Tongue (tissue), 2 donors: ENCODE results near the gene WDR4.

GRCh38 chr21:42509117-42509778 is 4.4 kb upstream of the SLC37A1 start:
- RAMPAGE, long total RNA, result no peak

DNA sequence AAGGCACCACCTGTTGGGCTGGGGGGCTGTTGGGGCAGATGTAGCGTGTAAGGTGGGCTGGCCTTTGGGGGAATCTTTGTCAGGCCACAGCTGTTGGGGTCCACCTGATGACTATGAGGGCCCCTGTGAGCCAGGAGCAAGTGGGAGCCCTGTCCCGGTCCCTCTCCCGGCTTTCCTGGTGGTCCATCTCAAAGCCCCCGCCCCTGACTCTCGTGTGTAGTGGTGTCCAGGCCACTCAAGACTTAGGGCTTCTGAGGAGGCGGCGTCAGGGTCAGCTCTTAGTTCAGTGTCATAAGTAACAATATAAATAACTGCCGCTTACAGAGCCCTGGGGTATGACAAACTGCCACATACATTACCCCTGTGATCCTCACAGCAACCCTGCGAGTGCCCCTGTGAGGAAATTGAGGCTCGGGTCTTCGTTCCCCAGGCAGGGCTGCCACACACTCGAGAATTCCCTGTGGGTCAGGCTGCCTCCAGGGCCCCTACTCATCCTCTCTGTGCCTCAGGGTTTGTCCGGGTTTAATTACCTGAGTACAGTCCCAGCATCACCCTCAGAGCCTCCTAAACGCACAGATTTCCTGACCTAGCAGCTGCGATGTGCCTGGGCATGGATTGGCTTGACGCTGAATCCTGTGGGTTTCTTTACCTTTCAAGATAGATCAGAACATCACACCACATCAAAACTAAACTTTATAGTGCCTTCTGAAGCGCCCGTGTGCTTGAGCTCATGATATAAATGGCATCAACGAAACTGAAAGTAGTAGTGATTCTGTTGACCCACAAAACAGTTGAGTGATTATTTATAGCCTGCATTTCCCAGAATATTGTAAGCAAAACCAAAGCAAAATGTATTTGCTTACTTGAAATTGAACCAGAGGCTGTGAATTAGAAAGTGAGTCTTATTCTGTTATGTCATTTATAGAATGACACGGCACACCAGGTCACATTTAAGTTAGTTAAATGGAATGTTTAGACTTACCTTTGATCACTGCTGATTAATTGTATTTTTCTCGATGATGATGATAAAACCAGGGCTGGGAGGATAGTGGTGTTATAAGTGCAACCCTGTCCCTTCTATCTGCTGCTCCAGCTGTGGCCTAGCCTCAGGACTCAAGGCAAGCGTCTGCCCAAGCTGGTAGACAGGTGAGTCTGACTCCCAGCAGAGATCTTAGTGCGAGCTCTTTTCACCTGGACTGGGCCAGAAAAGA is 14.0 kb downstream of the SLC37A1 start:
- RAMPAGE, long total RNA, result no peak

- RAMPAGE, long total RNA, result no peak
These were observed 25.6 kb downstream of the SLC37A1 start for GRCh38 chr21:42539108-42539852.

DNA sequence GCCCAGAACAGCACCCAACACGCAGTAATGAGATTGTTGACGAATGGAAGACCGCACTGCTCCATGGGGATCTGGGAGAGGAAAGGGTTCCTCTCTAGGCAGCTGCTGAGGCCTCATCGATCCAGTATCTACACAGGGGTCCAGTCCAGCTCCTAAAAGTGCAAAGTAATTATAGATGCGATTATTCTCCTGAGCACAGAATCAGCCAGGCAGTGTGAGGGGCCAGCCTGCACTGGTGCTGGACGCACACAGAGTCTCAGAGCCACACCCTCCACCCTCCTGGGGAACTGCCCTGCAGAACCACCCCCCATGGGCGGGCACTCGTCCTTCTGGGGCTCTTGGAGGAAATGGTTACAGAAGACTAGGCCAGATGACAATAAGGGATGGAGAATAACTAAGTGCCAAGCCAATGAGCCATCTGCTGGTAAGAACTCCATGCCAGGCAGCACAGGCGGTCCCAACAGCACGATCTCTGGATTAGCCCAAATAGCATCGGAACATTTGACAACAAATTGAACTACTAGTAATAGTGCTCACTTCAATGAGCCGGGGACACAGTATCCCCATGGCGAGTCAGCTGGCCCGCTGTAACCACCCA is 1.6 kb upstream of the PDE9A start:
- RAMPAGE, long total RNA, result no peak

DNA sequence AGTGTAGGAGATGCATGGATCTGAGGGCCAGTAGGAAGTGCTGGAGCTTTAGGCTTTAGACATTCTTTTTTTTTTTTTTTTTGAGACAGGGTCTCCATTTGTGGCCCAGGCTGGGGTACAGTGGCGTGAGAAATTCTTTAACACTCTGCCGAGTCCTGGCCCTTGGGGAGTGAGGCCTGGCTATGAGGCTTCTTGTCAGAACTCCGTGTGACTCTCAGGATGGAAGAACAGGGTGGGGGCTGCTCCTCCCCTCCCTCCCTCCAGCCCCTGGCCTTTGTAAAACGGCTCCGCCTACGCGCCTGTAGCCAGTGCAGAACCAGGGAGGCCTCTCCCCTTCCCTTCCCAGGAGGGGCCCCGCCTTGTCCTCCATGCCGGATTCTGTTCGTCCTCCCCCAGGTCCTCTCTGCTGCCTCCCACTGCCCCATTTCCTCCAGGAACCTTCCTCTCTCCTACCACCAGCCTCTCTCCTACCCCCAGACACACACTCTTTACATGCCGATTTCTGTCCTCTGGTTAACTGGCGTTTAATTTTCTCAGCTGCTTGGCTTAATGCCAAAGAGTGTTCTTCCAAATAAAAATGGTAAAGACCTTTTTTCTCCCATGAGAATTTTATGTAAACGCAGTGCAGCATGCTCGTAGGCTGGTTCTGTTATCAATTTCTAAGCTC is 21.0 kb downstream of the PDE9A start:
- RAMPAGE, long total RNA, result no peak

- RAMPAGE, long total RNA, result no peak
These were observed 84.5 kb downstream of the PDE9A start for GRCh38 chr21:42737723-42738521.

DNA sequence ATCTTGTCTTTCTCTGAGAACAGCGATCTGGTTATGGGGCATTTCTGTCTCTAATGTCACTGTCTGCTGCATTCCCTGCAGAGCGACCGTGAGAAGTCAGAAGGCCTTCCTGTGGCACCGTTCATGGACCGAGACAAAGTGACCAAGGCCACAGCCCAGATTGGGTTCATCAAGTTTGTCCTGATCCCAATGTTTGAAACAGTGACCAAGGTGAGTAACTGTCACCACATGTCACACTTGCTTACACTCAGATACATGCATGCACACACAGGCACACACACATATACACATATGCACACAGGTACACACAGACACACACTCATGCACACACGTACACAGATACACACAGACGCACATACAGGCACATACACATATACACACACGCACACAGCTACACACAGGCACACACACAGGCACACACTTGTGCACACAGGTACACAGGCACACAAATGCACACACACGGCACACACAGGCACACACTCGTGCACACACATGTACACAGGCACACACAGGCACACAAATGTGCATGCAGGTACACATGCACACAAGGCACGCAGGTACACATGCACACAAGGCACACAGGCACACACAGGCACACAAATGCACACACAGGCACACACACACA is 110.3 kb downstream of the WDR4 start:
- RAMPAGE, long total RNA, result no peak

- RAMPAGE, long total RNA, result no peak
These were observed 38.6 kb downstream of the WDR4 start for GRCh38 chr21:42840323-42841550.

DNA sequence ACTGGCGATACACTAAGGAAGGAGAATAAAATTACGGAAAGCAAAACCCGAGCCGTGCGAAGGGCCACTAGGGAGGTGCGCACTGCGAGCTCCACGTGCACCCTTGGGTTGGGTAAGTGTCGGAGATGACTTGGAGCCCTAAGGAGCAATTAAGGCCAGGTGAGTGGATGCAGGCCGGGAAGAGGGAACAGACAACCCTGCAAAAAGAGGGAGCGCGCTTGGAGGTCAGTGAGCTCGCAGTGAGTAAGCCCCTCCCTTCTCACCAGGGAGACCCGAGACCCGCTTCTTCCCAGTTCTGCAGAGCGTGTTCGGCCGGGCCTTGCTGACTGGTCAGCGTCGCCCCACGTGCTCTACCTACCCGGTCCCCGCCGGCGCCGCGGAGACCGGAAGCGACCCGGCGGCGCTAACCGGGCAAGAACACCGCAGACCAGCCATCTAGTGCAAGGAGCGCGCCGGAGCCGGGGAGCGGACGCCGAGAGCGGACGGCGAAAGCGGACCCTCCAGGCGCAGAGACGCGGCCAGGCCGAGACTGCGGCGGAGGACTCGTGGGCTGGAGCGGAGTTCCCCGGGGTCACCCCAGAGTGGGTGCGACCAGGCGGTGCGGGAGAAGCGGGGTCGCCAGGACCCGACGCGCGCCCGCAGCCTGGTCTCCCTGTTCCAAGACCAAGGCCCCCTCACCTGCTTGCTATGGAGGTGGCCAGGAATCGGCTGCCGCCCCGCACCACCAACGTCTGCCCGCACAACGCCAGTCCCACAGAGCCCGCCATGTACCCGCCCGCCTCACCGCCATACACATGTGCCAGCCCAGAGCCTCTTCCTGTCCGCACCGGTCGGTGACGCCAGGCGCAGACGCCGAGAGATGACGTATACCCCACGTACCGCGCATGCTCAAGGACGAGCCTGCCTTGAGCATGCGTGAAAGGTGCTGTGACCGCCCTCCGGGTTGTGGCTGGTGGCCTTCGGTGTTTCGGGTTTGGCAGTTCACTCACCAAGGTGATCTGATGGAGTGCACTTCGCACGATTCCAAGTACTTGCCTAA is at the start of gene WDR4:
TSS of gene WDR4 (minus strand) at position 811 of the 1,039 bp plus-strand sequence.
- RAMPAGE, long total RNA, result no peak

GRCh38 chr21:42892312-42892634 is 836 bp upstream of the NDUFV3 start:
- RAMPAGE, long total RNA, result no peak

DNA sequence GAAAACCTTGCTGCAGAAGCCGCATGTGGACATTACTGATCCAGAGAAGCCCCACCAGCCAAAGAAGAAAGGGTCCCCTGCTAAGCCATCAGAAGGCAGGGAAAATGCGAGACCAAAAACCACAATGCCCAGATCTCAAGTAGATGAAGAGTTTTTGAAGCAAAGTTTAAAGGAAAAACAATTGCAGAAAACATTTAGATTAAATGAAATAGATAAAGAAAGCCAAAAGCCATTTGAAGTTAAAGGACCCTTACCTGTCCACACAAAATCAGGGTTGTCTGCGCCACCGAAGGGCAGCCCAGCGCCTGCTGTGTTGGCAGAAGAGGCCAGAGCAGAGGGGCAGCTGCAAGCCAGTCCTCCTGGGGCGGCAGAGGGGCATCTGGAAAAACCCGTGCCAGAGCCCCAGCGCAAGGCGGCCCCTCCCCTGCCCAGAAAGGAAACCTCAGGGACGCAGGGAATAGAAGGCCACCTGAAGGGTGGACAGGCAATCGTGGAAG is 10.6 kb downstream of the NDUFV3 start:
- RAMPAGE, long total RNA, result no peak

- RAMPAGE, long total RNA, result no peak
These were observed 18.7 kb upstream of the PKNOX1 start for GRCh38 chr21:42955688-42956127.

- RAMPAGE, long total RNA, result no peak
These were observed 1.9 kb downstream of the PKNOX1 start for GRCh38 chr21:42976238-42976727.

- RAMPAGE, long total RNA, result no peak
These were observed 44.4 kb downstream of the CBS start for GRCh38 chr21:43031108-43031828.

- RAMPAGE, long total RNA, result no peak
These were observed 20.0 kb downstream of the CRYAA start for GRCh38 chr21:43188670-43189282.

DNA sequence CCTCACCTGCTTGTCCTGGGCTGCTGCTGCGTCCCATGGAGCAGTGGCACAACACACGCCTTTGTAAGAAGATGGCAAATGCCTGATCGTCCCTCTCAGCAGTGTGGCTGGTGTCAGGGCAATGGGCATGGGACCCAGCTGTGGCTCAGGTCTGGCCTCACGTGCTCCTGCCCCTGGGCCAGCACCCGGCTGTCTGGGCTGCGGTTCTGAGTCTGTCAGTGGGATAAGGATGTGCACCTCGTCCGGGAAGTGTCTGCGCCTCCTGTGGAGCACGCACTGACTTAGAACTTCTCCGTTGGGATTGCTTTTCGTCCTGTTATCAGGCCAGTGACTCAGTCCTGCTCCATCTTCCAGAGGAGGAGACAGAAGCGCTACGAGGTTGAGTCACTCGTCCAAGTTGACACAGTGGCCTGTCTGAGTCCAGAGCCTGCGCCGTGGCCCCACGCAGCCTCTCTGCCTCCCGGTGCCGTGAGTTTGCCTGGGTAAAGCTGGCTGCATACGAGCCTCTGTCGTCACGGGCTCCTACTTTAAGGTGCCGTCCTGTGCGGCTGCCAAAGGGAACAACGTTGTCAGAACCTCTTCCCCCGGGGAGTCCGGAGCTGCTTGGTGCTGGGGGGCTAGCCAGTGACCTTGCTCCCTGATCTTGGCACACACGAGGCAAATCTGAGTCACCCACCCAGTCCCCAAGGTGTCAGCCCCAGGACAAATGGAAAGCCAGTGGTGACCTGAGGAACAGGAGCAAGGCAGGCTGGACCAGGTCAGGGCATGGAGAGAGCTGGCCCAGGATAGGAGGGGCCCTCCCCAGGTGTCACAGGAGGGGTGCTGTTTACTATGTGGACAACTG is 41.2 kb downstream of the CRYAA start:
- RAMPAGE, long total RNA, result no peak

DNA sequence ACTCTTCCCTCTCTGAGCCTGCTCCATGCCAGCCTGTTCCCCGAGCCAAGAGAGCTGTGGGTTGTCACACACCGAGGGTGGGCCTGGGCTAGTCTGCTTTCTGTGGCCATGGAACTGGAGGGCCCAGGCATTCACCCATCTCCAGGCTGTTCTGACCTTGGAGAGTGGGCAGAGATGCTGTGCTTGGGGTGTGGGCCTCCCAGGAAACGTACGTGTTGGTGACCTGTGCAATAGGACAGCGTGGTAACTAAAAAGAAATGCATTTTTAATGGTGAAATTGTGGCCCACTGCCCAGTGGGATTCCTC is 41.9 kb downstream of the CRYAA start:
- RAMPAGE, long total RNA, result no peak

- RAMPAGE, long total RNA, result no peak
These were observed 105.0 kb downstream of the CRYAA start for GRCh38 chr21:43273635-43274378.

DNA sequence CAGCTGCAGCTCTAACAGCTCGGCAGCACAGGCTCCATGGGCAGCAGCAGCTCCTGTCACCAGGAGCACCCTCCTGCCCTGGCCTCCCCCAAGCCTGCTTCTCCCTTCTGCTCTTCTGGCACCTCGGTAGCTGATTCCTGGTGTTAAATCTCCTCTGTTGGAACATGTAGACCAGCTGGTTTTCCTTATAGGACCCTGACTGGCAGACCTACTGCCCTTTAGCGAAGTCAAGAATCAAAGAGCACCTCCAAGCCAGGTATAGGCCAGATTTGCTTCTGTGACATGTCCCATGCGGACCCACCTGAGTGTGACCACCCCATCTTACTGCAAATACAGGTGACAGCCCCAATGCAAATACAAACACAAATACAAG is 72.4 kb downstream of the SIK1 start:
- RAMPAGE, long total RNA, result no peak

GRCh38 chr21:43646518-43646938 is 12.8 kb downstream of the HSF2BP start:
- RAMPAGE, long total RNA, result no peak